NALM6 (cell line): ENCODE measurements around the genes EDN1 and SIRT5.

DNA sequence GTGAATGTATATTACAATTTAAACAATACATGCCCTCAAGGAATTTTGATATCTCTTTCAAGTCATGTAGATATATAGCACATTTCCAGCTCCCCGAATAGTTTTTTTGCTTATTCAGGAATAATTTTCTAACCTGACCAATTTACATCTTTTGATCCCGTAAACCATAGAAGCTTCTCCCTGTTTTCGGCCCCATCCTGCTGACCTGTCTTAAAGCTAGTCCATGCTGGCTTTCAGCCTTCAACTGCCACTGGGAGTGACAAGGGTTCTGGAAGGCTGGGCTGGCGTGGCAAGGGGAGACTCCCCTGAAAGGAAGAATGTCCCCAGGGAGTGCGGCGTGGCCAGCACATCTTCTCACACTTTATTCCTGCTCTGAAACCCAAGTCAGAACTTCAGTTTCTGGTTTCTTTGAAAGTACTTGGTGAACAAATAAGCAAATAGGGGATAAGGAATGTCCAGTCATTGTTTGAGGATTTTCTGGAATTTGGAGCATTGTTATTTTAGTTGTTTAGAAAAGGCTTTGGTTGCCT is 71.6 kb downstream of the TMEM170B start:
- PRO-cap = no peak

- PRO-cap = bidirectional peak, plus-strand start at chr6:11710455, minus-strand start at chr6:11710373
Measured at GRCh38 chr6:11710163-11710633, 68.4 kb downstream of the ADTRP start.

GRCh38 chr6:11771441-11772104 is 7.0 kb downstream of the ADTRP start:
- PRO-cap = no peak

DNA sequence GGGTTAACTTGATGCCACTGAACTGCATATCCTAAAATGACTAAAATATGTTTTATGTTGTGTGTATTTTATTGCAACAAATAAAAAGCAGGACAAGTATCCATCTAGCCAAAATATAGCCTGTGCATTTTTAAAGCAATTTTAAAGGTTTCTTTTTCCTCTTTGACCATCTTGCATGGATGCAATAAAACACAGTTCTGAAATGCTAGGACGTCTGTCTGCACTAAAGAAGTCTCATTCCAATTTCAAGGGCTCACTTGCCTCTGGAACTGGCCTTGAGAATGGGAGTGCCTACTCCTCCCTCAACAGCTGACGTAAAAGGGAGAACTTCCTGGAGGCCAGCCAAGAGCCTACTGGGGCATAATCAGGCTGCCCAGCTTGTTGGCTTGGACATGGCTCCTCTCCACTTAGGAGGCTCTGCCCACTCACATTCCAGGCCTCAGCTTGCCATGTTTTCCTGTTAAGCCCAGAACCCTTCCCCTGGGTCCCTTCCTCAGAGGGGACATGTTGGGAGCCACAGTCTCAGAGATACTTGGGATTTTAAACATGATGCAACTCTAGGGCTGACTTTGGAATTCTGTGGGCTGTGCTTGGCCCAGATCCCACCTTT is 31.3 kb upstream of the ADTRP start:
- PRO-cap = no peak

- PRO-cap = no peak
Measured at GRCh38 chr6:11853806-11854275, 75.2 kb upstream of the ADTRP start.

- PRO-cap = no peak
Measured at GRCh38 chr6:12140278-12141126, 128.4 kb downstream of the HIVEP1 start.

GRCh38 chr6:12208128-12208824 is 81.9 kb upstream of the EDN1 start:
- PRO-cap = no peak

DNA sequence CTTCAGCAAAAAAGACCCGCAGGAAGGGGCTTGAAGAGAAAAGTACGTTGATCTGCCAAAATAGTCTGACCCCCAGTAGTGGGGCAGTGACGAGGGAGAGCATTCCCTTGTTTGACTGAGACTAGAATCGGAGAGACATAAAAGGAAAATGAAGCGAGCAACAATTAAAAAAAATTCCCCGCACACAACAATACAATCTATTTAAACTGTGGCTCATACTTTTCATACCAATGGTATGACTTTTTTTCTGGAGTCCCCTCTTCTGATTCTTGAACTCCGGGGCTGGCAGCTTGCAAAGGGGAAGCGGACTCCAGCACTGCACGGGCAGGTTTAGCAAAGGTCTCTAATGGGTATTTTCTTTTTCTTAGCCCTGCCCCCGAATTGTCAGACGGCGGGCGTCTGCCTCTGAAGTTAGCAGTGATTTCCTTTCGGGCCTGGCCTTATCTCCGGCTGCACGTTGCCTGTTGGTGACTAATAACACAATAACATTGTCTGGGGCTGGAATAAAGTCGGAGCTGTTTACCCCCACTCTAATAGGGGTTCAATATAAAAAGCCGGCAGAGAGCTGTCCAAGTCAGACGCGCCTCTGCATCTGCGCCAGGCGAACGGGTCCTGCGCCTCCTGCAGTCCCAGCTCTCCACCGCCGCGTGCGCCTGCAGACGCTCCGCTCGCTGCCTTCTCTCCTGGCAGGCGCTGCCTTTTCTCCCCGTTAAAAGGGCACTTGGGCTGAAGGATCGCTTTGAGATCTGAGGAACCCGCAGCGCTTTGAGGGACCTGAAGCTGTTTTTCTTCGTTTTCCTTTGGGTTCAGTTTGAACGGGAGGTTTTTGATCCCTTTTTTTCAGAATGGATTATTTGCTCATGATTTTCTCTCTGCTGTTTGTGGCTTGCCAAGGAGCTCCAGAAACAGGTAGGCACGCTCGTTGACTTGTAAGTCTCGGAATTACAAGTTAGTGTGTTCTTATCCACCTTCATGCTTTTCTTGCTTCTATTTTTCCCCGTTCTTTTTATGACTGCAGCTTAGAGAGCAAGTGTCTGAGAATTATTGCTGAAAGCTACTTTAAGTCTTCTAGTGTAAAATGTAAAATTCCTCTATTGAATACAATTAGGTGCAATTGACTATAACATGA is at the start of gene EDN1:
Gene EDN1, plus strand, starts transcription at position 577 of the 1,129 bp plus-strand sequence.
- PRO-cap = no peak

GRCh38 chr6:12291103-12291276 is 829 bp downstream of the EDN1 start:
- PRO-cap = no peak

GRCh38 chr6:12594206-12594582 is 122.4 kb upstream of the PHACTR1 start:
- PRO-cap = no peak

GRCh38 chr6:13013362-13014493 is 297.2 kb downstream of the PHACTR1 start:
- PRO-cap = no peak

DNA sequence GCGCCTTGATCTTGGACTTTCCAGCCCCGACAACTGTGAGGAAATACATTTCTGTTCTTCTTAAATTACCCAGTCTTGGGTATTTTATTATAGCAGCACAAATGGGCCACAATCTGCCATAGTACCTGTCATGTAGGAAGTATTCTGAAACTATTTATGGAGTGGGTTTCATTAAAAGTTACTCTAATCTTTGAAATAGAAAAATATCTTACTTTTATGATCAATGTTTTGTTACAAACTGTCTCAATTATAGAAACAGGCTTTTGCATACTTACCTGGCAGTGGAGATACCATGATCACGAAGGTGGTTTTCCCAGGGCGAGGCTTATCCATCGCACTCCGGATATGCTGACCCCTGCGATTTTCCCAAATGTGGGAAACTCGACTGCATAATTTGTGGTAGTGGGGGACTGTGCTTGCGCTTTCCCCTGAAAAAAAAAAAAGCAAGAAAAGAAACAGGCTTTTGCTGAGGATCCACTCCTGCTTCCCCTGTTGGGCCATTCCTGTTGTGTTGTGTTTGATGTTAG is 114.5 kb downstream of the TBC1D7 start:
- PRO-cap = no peak

DNA sequence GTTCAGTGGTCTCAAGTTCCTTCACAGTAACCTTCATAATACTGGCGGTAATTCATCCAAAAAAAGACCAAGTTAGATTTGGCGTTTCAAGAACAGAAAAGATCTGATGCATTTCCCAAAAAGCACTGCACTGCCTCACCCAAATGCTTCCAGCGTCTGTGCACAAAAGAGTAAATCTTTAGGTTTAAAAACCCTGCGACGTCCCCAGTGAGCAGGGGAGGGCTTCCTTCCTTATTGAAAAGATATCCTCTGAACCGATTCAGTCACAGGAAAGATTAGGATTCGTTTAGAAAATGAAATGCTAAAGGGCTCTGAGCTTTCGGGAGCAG is 679 bp downstream of the TBC1D7 start:
- PRO-cap = unidirectional peak, minus-strand start at position 160 of the sequence

- PRO-cap = no peak
Measured at GRCh38 chr6:13355831-13356586, 27.7 kb upstream of the TBC1D7 start.

DNA sequence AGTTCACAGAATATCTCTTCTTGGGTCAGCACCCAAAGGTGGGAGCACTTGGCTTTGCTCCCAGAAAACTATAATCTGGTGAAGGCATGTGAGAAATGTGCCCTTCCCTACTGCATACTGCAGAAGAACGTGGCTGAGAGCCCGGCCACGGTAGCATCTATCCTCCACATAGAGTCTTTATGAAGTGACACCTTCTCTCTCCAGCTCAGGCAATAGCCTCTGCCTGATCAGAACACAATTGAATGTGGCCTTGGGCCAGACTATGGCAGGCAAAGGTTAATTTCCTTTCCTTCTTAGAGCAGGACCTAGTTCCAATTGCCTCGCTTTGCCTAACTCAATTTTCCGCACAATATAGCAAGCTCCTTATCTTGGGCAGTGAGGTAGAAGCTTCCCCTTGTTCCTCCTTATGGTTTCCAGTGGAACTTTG is 79.4 kb downstream of the GFOD1 start:
- PRO-cap = no peak

GRCh38 chr6:13499966-13500712 is 12.7 kb upstream of the GFOD1 start:
- PRO-cap = no peak

GRCh38 chr6:13573704-13574022 is 738 bp upstream of the SIRT5 start:
- PRO-cap = bidirectional peak, plus-strand start at chr6:13574277, minus-strand start at chr6:13573972

DNA sequence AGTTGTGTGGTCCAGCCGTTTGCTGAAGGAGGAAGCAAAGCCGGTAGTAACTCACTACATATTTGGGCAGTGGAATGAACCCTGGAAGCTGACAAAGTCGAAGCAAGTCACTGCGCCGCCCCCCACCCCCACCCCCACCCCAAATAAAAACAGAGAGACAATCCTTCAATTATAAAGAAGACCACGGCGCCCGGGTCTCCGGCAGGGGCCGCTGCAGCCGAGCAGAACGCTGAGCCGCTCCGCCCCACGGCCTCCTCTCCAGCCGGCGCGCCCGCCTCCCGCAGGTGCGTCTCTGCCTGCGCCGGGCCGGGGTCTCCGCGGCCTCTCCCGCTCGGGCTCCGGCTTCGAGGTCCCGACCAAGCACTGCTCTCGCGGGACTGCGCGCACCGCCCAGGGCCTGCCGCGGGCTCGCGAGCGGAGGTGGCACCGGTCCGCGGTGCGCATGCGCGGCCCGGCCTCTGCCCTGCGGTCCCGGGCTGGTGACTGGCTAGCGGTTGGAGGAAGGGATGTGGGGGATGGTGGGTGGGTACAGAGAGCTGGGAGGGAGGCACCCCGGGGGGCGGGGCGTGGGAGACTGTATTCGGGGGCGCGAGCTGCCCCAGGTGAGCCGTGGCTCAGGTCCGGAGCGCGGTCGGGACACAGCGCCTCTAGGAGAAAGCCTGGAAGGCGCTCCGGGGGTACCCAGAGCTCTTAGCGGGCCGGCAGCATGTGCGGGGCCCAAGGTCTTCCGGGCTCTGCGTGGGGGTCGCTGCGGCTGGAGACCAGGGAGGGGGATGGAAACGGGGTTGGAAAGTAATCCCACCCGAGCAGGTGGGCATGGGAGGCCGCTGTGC is at the start of gene SIRT5:
Gene SIRT5, plus strand, starts transcription at position 579 of the 833 bp plus-strand sequence.
- PRO-cap = bidirectional peak, plus-strand start at position 255 of the sequence, minus-strand start outside the sequence; bidirectional peak, plus-strand start at position 579 of the sequence, minus-strand start at position 710 of the sequence

DNA sequence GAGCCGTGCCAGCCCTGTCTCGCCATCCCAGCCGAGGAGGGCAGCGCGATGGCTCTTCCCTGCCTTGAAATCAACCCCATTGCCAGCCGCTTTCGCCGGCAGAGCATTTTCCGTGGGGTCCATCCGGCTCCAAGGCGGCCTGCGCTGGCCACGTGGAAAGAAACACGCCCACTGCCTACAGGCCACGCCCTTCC is 201 bp upstream of the NOL7 start:
- PRO-cap = bidirectional peak, plus-strand start outside the sequence, minus-strand start at position 132 of the sequence

DNA sequence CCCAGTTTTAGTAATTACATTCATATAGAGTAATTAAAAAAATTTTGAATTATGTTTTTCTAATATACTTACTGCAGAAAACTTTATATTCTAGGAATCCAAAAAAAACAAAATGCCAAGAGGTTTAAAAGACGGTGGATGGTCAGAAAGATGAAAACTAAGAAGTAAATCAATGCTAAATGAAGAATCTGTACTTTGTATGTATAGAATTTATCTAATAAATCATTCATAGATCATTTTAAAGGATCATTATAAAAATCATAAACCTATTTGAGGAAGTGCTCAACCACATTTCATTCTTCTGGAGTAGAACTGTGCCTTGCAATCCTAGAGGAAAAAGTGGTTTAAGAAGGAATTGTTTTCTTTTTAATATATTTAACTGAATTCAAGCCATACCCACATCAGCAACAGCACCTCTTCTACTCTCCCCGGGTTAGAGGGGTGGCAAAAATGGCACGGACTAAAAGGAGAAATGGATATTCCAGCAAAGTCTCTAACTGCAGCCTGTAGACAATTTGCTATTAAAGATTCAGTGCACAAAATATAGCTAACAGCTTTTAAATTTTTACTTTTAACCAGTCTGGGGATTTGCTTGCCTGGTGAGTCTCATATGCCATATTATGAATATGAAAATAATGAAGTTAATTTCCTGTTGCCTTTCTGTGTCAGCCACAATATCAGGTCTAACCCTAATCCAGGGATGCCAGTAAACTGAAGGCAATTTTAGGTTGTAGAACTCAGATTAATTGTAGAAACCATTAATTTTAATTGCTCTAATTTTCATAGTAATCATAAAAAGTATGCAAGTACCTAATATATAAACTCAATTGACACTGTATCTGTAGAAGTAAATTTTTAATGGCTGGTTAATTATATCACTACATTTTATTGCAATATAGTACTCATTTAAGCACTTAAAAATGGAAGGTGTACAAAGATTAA is 5.8 kb downstream of the NOL7 start:
- PRO-cap = no peak